Islet of Langerhans (tissue), 1 donor: Measurements from ENCODE around the gene LRBA.

GRCh38 chr4:145909278-145909695 lies 29.3 kb downstream of the ZNF827 start:
- RRBS = no CpG with 5 or more reads among the region's 6 CpGs

GRCh38 chr4:146242942-146243706 lies 28.8 kb downstream of the REELD1 start:
- RRBS = no CpG with 5 or more reads among the region's 19 CpGs

DNA sequence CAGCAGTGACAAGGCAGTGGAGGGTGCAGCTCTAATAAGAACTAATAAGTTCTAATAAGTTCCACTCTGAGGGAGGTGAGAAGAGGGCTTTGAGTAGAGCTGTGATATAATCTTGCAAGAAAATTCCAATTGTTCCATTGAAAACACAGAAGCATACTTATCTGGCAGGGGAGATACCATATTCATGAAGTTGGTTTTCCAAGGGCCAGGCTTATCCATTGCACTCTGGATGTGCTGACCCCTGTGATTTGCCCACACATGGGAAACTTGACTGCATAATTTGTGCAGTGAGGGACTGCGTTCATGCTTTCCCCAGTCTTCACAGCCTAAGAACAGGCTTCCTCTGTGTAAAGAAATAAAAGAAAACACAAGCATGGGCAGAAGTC lies 58.1 kb upstream of the SLC10A7 start:
- RRBS = no CpG with 5 or more reads among the region's 1 CpG

GRCh38 chr4:147096759-147097162 lies 151.1 kb upstream of the TTC29 start:
- RRBS = no CpG with 5 or more reads among the region's 2 CpGs

DNA sequence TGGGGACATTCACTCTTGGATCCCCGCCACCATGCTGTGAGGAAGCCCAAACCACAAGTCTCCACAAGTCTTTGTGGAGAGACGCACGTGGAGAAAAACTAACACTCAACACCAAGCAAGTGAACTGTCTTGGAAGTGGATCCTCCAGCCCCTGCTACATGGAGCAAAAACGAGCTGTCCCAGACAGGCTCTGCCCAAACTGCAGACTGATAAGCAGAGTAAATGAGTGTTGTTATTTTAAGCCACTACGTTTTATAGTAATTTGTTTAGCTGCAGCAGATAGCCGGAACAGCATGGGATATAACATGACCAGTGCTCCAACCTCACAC lies 982 bp upstream of the EDNRA start:
- RRBS = no CpG with 5 or more reads among the region's 6 CpGs

- RRBS = no CpG with 5 or more reads among the region's 9 CpGs
These were observed 1.6 kb downstream of the EDNRA start for GRCh38 chr4:147482248-147483079.

- RRBS = no CpG with 5 or more reads among the region's 8 CpGs
These were observed 61.9 kb downstream of the ARHGAP10 start for GRCh38 chr4:147793687-147794204.

DNA sequence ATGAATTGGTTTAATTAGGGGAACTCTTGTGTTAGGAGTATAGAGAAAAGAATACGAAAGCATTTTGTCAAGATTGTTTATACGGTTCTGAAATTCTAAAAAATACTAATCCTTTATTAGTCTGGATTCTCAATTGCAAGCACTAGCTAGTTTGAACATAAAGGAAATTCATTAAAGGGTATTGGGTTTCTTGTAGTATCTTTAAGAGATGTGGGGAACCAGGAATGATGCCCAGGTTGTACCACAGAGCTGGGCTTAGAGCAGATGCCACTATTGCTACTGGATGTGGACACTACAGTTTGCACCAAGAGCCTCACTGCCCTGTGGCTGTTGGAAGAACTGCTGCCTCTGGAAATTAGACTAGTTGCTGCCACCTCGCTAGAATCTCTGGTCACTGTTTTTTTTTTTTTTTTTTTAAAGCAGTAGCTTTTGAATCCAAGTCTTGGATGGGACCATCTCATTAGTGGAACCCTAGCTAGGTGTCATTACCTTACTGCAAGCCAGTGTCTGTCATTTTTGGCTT lies 105.4 kb downstream of the ARHGAP10 start:
- RRBS = no CpG with 5 or more reads among the region's 3 CpGs

DNA sequence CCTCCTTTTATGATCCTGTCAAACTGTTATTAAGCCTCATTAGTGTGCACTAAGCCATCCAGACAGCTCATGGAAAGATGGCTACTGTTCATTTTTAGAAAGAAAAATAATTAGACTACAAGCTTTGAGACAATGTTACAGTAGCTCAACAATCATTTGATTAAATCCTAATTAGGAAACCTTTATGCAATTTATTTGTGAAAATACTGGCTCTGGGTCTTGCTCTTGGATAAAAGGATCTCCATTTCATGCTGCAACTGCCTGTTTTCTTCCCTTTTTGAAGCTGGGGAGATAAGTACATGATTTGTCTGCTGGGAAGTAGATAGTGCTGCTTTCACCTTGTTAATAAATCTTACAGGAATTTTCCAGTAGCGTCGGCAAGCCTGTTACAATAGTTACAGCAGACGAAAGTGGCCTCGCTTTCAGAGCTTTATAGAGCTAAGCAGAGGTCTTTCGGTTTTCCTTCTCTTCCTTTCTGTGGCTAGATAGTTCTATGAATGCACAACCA lies 237.5 kb downstream of the ARHGAP10 start:
- RRBS = no CpG with 5 or more reads among the region's 5 CpGs

DNA sequence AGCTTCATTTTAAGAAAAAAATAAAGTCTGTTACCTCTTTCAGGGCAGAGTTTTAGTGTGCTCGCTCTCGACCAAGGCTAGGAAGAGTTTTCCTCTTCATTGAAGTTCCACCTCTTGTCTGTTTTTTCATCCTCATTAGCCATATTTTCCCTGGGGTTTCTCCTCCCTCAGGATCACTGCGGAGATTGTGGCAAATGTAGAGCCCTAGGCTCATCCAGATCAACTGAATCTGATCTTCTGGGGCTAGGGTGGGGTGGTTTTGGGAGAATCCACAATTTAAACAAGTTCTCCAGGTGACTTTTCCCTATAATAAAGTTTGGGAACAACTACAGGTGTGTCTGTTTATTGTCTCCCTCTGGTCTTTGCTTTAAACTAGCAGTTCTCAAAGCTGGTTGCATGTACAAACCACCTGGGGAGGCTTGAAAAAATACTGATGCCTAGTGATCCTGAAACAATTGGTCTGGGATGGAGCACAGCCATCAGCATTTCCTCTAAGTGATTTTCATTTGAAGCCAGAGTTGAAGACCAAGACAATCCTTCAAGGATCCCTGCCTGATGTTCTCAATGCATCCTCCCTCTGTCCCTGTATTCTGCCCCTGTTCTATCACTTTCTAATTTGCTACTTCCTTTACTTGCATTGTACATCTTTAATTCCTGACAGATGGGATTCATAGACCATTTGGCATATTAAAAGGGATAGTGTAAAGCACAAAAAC lies 238.2 kb upstream of the NR3C2 start:
- RRBS = no CpG with 5 or more reads among the region's 3 CpGs

DNA sequence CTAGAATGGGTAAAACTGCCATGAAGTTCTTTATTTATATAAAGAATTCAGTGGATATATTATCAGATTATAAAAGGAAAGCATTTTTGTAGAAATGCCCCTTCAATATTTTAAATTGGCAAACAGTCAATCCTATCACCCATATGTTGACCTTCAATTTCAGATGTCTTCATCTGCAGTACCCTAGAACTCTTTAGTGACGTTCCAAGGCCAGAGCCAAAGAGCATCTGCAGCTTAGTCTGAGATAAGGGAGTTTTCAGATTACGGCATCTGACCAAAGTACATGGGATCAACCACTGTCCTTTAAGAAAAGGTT lies 251.6 kb upstream of the NR3C2 start:
- RRBS = no CpG with 5 or more reads among the region's 2 CpGs

GRCh38 chr4:148794989-148795665 lies 352.9 kb upstream of the NR3C2 start:
- RRBS = no CpG with 5 or more reads among the region's 7 CpGs

DNA sequence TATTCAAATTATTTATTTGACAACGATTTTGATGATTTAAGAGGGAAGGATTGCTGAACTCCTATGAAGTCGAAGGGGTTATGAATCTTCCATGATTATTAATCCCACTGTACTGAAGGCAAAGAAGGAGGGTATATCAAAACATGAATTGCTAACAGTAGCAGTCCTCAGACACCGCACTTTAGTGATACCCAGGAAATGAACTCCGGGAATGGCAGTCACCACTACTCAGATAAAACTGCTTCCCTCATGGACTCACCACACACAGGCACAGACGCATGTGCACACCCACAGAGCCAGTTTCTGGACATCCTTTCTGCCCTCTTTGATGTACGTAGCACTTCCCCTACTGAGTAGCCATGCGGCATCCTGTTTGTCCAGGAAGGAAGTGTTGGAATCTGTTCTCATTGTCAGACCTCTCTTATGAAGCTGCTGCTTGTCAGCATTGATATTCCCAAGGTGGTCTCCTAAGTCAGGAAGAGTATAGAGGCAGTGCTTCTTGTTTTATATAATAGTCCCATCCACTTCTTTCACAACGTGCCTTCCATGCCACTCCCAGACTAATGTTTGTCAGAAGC lies 95.7 kb downstream of the DCLK2 start:
- RRBS = no CpG with 5 or more reads among the region's 8 CpGs

DNA sequence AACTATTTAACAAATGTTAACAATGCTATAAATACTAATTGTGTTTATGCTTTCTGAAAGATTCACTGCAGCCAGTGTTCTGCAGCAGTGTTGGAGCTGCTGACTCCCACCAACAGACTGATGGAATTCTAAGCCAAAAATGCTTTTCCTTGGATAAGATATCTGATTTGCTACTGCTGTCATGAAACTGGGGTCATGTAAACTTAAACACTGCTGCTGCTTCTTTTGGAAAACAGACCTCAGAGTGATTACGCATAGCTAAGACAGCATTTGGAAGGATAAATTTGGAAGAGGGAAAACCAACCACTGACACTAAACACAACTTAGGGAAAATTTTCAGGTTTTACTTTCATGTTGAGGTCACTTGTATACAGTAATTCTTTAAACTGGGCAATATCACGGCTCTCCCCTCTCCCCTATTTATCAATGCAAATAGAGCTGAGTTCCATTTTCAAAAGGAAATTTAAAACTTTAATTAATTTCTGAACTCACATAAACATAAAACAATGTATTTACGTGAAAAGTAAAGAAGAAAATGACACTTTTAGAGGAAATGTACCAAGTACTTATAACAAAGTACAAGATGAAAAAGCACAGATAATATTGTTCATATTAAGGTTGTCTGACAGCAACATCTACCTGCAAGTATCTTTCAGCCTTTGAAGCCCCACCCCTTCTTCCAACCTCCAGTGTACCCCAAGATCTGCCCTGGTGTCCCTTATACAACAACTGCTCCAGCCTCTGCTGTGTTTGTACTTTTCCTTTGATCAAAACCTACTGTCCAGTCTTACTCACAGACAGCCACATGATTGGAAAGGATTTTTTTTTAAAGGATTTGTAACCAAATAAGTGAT lies 243.9 kb upstream of the MAB21L2 start:
- RRBS = no CpG with 5 or more reads among the region's 3 CpGs

- RRBS = no CpG with 5 or more reads among the region's 3 CpGs
These were observed 238.2 kb upstream of the MAB21L2 start for GRCh38 chr4:150343673-150344312.

GRCh38 chr4:150649379-150649949 lies 67.5 kb downstream of the MAB21L2 start:
- RRBS = no CpG with 5 or more reads among the region's 4 CpGs

- RRBS = no CpG with 5 or more reads among the region's 26 CpGs
These were observed at the start of gene LRBA for GRCh38 chr4:151014872-151015508. TSS of gene LRBA (minus strand) at chr4:151015284.

DNA sequence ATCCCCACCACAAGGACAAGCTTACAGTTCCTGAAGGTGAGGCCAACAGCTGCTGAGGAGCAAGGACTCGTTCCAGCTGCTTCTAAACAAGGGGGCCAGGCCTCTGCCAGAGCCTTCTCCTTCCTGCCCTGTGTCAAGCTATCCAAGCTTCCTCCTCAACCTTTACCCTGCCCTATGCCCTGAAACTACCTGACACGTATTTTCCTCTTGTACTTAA lies 8.8 kb downstream of the SH3D19 start:
- RRBS = no CpG with 5 or more reads among the region's 2 CpGs

- RRBS = no CpG with 5 or more reads among the region's 13 CpGs
These were observed 72.8 kb downstream of the GATB start for GRCh38 chr4:151687831-151688527.